Left cardiac atrium (tissue), 1 donor: ENCODE measurements around a stretch of chr6.

DNA sequence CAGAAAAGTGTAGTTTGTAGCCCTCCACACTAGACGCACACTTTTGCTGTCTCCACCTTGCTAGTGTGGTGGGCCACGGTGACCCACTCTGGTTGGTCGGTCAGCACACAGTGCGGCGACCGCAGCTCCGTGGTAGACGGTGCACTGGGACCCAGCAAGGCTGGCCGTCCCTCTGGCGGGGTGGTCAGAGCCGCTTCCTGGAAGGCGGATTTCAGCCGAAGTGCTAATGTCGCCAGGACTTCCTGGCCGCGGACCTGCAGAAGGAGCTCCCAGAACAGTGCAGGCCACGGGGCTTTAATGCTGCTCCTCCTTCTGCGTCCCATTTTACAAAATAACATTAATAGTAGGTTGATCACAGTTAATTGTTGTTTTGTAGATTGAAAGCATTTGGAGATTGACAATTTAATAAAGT is 268.4 kb downstream of the DLL1 start:
- PRO-cap = no peak

- PRO-cap = unidirectional peak, minus-strand start at chr6:170046254
Measured at GRCh38 chr6:170046054-170046568, 244.8 kb downstream of the DLL1 start.

DNA sequence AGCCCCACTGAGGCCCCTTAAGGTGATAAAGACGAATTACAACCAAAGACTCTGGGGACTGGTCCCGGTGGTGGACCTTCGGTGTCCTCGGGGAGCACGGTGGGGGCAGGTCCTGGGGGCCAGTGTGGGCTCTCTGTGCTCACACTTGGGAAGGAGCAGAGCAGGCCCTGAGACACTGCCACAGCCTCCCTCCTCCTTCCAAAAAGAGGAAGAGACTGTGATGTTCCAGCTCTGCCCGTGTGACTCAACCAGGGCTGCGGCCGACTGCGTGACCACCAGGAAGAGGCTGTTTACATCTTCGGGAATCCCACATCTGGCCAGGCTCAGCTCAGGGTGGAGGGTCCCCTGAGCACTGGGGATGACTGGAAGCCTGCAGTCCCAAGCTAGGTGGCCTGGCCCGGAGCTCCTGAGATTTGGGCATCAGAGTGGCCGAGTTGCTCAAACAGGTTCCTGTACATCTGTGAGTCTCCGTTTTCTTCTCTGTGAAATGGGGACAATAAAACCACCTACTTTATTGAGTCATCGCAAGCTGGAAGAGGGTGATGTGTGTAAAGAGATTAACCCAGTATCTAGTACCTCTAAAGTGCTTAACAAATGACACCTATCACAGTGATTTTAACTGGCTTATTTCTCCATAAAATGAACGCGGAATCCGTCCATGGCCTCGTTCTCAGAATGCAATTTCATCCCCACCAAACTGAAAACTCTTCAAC is 242.2 kb downstream of the DLL1 start:
- PRO-cap = no peak

GRCh38 chr6:170129801-170130247 is 161.1 kb downstream of the DLL1 start:
- PRO-cap = no peak

DNA sequence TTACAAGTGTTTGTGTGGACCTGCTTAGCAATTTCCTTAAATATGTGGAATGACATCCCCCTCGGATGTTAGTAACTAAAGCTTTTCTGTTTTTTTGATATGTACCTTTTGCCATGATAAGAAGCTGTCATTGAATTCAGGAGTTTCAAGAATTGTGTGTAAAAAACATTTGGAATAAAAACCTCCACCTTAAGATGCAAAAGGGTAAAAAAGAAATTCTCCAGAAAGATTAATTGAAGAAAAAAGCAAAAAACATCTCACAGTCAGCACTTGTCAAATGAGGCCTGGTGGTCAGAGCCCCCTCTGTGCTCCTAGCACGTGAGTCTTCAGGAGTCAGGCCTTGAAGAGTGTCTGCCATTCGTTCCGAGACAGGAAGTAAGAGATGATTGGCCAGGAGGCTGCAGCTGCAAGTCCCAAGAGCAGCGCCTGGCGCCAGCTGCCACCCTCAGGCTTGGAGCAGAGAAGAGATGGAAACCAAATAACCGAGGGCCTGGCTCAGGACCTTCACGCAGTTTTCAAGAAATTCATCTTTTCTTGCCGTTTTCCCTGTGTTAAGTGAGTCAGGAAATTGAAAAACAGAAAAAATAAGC is 65.0 kb downstream of the FAM120B start:
- PRO-cap = no peak

DNA sequence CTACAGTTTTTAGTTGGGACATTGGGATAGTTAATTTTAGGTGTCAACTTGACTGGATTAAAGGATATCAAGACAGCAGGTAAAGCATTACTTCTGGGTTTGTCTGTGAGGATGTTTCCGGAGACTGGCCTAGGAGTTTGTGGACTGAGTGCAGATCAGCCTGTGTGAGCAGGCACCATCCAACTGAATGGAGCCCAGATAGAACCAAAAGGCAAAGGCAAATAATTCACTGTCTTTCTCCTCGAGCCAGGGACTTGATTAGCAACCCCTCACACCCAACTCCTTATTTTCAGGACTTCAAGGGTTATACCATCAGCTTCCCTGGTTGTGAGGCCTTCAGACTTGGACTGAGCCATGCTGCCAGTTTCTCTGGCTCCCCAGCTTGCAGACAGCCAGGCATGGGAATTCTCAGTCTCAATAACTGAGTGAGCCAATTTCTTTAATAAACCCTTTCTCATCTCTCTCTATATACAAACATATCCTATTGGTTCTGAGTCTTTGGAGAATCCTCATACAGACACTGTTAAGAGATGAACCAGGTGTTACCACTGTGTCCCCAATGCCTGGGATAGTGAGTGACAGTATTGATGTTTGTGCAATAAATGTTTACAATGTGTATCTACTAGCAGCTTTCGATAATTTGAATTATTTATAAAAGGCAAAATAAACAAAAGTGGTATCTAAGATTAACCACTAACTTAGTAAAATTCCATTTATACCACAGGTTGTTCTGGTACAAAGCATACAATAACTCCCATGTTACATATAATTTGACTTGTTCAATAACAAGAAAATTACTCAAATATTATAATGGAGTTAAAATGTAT is 19.2 kb downstream of the PSMB1 start:
- PRO-cap = no peak